Fibroblast of villous mesenchyme (primary cell): ENCODE measurements around a stretch of chr12.

- CAGE, long polyA plus RNA, result no peak
Measured at GRCh38 chr12:122421235-122422347, 878 bp downstream of the CLIP1 start.

- CAGE, long polyA plus RNA, result no peak
Measured at GRCh38 chr12:122473643-122474168, 27.0 kb downstream of the ZCCHC8 start.

DNA sequence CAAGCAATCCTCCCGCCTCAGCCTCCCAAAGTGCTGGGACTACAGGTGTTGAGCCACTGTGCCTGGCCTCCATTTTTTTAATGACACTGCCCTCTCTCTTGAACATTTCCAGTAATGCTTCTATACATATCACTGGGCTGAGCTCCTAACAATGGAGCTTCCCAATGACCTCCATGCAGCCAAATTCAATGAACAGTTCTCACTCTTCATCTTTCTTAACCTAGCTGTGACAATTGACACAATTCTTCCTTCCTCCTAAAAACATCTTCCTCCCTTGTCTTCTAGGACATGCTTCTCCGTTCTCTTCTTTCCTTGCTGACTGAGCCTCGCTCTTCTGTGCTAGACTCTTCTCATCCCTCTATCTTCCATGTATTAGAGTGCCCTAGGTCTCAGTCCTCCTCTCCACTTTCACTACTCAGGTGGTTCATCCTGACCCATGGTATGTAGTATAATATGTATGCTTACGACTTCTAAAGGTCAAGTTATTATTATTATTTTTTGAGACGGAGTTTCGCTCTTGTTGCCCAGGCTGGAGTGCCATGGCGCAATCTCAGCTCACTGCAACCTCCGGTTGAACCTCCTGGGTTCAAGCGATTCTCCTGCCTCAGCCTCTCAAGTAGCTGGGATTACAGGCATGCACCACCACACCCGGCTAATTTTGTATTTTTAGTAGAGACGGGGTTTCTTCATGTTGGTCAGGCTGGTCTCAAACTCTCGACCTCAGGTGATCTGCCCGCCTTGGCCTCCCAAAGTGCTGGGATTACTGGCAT, 15.9 kb downstream of the ZCCHC8 start:
- CAGE, long polyA plus RNA, result no peak

DNA sequence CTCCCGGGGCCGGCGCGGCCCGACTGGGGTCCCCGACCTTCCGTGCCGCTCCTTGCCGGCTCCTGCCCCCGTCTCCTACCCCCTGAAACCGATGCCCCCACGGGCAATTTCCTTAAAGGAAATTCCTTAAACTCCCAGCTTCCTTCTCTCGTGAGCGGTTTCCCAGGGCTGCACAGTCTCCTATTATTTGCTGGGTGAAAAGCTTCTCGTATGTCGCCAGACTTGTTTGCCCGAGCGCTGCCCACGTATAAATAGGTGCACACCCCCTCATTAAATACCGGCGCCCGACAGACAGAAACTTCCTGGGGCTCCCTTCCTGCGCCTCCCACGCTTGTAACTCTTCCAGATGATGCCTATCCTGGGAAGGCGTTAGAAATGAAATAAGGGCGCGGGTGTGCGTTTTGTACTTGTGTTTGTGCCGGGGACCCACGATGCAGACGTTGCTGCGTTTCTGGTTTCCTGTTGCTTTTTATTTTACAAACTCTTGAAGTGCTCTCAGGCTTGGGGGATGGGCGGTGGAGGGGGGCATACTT, 858 bp downstream of the HIP1R start:
- CAGE, long polyA plus RNA, result no peak

- CAGE, long polyA plus RNA, result no peak
Measured at GRCh38 chr12:122853972-122854228, 18.6 kb downstream of the HIP1R start.

GRCh38 chr12:122855774-122857011, 20.9 kb downstream of the HIP1R start:
- CAGE, long polyA plus RNA, result no peak

DNA sequence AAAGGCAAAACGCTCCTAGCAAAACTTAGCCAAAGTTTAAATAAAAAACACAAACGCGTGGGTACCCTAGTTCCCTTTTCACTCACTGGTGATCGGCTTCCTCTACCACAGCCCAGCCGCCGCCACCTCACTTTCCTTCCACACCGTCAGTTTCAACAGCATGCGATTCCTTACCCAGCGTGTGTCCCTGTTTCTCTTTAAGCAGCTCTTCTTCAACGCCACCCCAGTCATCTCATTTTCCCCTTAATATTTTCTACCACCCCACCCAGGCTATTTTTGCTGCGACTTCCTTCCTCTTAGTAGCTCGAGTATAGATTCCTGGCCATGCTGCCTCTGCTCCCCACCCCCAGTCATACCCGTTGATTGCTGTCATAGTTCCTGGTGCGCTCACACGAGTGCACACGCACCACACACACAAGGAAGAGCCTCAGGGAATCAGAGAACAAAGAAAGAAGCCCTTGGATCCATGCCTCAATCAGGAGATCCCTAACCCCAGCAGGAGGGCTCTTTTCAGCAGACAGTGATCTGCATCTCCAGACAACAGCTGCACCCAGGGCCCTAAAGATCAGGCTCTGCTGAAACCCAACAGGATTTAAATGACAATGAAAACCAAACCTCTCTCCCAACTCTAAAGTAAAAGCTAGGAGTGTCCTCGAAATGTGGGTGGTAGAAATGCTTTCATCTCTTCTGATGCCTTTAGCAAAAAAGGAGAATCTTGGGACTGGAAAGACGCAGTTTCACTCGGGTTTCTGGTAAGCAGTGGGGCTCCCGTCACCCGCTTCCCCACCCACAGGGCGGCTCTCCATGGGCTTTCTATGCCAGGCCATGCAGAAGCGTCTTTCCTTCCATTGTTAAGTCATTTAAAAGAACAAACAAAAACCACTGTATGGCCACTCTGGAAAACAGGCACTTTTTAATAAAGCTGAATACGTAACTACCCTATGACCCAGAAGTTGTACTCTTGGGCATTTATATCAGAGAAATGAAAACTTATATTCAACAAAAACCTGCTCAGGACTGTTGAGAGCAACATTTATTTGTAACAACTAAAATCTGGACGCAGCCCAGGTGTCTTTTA, 23.8 kb downstream of the VPS37B start:
- CAGE, long polyA plus RNA, result no peak

DNA sequence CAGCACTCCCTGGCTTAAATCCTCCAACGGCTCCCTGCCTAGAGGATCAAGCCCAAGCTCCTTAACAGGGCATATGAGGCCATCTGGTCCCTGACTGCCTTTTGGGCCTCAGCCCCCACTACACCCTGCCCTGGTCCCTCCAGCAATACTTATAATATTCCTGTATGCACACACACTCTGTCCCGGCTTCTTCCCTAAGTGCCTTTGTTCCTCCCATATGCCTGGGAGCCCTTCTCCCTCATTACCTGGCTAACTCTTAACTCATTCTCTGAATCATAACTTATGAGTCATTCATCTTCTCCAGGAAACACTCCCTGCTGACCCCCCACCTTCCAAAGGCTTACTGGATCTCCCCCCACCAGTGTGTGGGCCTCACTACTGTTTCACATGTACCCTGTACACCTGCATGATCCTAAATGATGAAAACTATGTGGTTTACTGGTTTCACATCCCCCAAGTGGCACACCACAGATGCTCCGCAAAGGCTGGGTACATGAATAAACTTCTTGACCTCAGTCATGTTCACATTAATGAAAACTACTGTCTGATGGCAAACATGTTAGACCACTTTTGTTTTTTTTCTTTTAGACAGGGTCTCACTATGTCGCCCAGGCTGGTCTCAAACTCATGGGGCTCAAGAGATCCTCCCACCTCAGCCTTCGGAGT, 8.5 kb downstream of the VPS37B start:
- CAGE, long polyA plus RNA, result no peak

DNA sequence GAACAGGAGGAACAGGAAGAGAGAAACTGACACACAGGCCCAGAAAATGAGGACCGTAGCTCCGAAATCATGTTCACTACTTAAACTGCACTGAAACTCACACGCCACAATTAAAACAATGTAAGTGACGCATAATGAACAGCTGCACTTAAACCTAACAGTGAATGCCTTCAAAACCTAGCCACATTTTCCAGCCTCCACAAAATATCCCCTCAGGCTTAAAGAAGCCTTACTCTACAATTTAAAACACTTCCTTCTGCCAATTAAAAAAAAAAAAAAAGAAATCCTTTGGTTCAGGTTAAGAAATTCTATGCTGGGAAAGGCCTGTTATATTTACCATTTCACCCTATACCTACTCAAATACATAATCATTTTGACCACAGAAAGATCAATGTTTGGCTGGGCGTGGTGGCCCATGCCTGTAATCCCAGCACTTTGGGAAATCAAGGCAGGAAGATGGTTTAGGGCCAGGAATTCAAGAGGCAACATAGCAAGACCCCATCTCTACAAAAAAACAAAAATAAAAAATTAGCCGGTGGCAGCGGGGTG, 3.6 kb downstream of the VPS37B start:
- CAGE, long polyA plus RNA, result no peak

GRCh38 chr12:122934473-122935303, 31.6 kb downstream of the ABCB9 start:
- CAGE, long polyA plus RNA, result no peak

DNA sequence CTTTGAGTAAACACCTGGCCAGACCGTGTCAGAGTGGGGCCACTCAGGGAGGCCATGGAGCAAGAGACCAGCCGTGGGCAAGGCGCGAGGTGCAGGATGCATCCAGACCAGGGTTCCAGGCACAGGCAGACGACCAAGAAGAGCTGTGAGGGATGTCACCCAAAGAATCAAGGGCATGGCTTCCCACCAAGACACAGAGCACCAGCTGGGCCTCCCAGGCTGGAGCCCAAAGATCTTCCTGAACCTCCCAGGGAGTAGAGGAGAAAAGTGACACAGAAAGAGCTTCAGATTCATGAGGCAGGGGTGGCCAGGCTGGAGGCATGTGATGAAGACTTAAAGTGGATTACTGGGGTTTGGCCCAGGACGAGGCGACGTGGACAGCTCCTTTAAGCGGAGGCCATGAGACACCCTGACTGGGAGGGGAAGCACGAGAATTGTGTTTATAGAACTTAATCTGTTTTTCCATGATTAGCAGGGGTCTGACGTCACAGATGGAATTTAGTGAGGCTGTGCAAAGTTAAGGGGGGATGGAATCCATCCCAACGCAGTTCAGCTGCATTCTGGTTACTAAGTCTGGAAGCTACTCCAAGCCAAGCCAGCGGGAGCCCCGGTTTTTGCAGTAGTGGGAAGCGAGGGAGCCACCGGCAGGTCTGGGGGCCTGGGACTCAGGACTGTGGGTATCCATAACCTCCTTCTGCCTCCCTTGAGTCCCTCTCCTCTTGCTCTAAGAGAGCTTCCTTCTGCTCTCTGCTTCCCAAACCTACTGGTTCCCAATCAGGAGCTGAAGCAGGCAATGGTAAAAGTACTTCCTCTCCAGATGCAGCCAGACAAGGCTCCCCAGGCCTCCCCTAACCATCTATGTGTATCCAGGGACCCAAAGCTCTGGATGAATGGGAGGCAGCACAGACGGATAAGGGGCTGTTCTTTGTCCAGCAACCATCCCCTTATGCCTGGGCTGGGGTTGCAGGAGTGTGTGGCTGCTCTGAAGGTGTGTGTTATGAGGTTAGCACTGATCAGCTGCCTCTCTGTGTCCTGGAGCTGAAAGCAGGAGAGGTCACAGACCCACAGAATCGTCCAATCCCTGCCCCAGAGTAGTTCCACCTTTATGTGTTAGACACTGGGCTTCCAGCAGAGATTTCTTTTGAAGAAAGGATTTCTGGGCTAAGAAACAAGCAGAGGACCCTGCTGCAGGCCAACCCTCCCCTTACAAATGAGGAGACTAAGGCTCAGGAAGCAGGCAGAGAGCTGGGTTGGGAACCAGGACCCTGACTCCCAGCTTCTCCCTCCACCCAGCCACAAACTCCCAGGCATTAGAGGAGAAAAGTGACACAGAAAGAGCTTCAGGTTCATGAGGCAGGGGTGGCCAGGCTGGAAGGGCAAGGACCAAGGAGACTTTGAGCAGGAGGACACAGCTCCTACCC, 62.0 kb downstream of the ARL6IP4 start:
- CAGE, long polyA plus RNA, result no peak

GRCh38 chr12:123043596-123043941, 63.1 kb downstream of the ARL6IP4 start:
- CAGE, long polyA plus RNA, result no peak

DNA sequence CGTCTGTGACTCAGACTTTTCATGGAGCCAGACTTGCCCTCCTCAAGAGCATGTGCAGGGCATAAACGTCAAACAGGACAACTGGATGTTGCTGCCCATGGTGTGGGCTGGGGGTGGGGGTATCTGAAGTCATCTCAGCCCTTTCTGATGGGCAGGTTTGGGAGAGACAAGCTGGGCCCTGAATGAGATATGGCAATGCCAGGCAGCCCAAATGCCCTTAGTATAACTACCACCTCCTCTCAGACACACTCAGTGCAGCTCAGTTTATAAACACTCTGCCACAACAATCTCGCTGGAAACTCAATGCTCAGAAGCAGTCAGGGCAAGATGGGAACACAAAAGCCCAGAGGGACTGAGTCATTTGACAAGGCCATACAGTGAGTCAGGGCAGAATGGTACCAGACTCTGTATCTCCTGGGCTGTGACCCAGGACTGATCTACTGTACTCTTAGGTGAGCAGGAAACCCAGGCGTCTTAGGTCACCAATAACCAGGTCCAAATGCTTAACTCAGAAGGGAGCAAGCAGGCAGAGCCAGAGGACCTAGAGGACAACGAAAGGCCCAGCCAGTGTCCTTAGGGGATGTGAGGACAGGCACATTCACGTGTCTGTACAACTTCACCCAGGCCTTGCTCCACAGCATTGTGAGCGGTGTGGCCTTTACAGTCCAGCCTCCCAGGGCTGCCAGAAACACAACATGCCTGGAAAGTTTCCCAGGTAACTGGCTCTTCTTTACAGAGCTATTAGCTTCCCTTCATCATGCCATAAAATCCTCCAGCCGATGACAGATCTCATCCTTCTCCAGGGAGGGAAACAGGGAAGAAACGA, 69.8 kb downstream of the ARL6IP4 start:
- CAGE, long polyA plus RNA, result no peak

DNA sequence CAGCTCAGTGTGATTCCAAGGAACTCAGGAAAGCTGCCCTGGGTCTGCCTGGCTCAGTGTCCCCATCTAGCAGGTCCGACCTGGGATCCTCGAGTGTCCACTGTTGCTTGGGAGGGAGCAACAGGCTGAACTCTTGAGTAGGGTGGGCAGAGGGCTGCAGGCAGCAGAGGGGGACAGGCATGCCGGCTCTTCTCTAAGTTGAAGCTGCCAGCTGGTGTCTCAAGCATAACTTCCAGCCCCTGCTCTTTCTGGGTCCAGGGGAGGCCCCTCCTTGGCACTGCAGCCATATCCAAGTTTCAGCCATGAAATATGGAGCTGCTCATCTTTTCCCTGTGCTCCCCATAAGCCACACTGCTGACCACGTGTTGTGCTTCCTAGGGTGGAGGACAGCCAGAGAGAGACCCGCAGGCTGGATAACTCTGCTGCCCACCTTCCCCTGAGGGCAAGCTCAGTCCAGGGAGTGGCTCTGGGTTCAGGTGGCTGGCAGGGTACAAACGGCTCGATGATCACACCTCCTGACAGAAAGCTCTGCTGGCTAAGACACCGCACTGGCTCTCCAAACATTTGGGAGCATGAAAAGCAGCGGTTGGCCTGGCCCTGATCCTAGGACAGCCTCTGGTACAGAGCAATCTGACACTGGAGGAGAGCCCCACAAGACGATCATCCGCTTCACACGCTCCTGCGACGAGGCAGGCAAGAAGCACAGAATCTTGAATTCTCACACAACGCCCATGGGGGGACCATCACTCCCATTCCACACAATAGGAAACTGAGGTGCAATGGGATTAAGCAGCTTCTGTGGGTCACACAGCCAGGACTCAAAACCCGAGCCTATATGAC, 79.7 kb downstream of the PITPNM2 start:
- CAGE, long polyA plus RNA, result no peak

- CAGE, long polyA plus RNA, result no peak
Measured at GRCh38 chr12:123076465-123076778, 74.5 kb downstream of the PITPNM2 start.

- CAGE, long polyA plus RNA, result no peak
Measured at GRCh38 chr12:123114146-123114662, 36.7 kb downstream of the PITPNM2 start.

DNA sequence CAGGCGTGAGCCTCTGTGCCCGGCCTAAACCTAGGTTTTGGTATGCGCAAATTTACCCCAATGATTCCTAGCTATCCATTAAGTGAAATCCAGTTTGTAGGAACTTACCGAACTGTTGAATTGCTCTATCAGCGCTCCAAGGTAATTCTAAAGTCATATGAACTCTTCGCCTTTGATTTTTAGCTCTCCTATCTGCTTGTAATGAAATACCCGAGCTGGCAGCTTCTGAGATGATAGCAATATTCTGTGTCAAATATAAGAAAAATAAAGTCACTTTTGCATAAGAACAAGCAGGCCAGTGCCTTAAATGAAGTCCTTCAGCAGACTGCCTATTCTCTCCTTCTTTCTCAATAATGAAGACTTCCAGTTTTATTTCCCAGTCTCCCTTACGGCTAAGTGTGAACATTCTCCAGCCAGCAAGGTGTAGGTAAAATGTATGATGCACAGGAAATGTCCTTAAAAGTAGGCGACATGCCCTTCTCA, 45.5 kb upstream of the CDK2AP1 start:
- CAGE, long polyA plus RNA, result no peak

DNA sequence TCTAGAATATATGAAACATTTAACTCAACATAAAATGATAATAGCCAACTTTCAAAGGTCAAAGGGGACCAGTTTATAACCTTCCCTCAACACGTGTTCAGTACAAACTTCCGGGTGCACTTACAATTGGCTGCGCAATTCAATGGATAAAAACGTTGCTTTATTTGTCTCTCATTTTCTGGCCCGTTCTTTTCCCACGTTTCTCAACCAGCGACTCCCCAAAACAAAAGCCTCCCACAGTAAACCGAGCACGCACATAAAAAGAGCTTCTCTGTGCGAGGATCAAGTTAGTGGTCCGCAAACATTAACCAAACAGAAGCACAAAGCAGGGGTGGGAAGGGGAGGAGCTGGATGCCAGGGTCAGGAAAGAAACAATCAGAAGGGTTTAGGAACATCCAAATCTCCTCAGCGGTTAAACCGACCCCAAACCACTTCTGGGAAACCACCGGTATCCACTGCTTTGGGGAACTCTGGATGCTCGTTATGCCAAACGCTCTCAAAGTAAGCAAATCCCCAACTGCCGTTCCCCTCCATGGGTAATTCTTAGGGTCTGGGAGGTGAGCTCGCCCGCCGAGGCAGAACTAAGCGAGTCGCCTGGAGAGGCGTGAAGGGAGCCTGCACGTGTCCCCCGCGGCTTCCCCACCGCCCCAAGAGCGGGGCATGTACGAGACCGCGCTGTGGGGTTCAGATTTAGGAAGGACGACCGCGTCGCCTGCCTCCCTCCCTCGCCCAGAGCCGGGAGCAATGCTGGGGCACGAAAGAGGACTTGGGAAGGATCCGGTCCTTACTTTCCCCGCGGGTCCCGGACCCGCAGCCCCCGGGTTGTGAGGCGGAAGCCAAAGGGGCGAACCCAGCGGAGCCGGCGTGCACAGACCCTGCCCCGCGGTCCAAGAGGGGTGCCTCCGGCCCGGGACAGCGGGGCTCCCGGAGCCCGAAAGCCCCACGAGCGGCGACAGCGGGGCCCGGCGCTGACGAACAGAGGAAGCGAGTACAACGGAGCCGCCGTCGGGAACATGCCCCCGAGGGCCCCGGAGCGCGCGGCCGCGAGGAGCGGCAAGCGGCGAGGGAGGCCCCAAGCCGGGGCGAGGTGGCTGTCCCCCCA, 789 bp downstream of the SBNO1 start:
- CAGE, long polyA plus RNA, result no peak

GRCh38 chr12:123389605-123390504, 5.9 kb downstream of the KMT5A start:
- CAGE, long polyA plus RNA, result no peak

DNA sequence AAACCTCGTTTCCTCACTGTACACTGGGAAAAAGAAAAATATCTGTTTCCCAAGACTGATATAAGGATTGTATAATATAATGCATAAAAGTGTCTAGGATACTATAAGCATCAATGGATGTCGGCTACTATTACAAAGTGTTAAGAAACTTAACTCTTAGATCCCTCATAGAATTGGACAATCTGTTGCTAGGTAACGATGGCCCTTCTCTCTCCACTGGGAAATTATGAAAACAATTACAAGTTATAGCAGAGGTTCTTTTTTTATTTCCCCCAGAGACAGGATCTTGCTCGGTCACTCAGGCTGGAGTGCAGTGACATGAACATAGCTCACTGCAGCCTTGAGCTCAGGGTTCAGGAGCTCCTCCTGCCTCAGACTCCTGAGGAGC, 8.1 kb upstream of the RILPL2 start:
- CAGE, long polyA plus RNA, result no peak